ENCODE measurements around the genes ARPC1A and ZNF655.

DNA sequence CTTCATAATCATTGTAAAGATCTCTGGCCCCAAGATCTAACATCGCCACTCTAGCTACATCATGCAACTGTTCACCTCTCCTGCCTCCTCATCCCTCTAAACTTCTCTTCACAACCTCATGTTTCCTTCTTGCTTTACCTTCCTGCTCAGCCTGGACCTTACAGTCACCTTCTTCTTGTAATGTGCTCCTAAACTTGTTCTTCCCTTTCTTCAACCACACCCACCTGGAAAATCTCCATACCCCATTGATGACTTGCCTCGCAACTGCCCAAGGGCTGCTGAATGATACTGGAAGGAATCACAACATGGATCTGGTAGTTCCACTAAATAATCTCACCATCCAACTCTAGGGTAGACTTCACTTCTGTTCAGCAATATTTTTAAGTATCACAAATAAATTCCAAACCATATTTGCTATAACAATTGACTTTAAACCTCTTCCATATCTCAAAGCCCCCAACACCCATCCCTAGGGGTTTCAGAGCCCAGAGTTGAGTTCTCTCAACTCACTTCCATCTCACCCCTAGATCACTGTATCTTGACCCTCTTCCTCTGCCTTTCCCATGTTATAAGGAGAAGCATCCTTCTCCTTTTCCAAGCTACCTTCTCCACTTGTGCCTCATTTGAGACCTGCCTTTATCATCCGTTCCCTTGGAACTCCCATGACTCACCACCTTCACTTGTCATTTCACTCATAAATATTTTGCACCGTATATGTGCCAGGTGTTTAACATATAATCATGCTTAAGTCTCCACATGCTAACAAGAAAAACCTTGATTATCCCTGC is 33.1 kb upstream of the ASNS start:
- PRO-cap: no peak

GRCh38 chr7:98186802-98187374 is 24.4 kb upstream of the BHLHA15 start:
- PRO-cap: no peak

DNA sequence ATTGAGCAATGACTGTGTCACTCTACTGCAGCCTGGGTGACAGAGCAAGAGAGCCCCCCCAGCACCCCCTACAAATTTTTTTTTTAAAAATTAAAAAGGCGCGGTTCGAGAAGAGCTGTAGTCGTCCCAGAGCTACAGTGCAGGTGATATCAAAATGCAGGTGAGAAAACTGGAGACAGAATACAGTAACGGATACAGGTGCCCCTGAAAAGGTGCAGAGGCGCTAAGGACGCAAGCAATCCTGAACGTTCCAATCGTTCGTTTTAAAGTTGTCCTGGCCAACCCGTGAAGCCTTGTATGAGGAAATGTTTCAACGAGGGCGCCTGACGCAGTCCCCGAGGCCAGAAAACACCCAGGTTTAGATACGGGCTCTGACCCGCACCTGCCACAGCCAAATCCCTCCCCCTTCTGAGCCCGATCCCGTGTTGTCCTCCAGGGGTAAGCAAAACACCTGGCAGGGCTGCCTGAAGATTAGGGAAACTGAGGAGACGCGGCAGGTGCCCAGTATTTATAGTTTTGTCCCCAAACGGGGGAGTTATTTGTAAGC is 860 bp upstream of the BRI3 start:
- PRO-cap: bidirectional peak, plus-strand start at position 365 of the sequence, minus-strand start at position 265 of the sequence

DNA sequence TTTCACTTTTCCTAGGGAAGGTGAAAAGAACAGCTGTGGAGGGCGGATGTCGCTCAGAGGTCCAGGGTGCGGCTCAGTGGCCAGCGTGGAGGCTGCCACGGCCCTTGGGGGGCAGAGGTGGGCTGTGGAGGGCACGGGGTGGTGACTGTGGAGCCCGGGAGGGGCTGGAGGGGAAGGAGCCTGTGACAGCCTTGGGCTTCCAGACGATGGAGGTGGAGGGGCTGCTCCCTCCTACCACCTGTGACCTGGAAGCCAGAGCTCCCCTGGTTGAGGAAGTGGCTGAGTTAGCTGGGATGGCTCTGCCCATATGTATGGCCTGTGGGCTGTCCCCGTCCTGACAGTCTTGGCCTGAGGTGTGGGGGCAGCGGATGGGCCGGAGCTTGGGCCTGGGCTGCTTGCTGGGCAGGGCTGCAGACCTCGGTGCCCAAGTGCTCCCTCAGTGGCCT is 3.7 kb downstream of the BRI3 start:
- PRO-cap: no peak

DNA sequence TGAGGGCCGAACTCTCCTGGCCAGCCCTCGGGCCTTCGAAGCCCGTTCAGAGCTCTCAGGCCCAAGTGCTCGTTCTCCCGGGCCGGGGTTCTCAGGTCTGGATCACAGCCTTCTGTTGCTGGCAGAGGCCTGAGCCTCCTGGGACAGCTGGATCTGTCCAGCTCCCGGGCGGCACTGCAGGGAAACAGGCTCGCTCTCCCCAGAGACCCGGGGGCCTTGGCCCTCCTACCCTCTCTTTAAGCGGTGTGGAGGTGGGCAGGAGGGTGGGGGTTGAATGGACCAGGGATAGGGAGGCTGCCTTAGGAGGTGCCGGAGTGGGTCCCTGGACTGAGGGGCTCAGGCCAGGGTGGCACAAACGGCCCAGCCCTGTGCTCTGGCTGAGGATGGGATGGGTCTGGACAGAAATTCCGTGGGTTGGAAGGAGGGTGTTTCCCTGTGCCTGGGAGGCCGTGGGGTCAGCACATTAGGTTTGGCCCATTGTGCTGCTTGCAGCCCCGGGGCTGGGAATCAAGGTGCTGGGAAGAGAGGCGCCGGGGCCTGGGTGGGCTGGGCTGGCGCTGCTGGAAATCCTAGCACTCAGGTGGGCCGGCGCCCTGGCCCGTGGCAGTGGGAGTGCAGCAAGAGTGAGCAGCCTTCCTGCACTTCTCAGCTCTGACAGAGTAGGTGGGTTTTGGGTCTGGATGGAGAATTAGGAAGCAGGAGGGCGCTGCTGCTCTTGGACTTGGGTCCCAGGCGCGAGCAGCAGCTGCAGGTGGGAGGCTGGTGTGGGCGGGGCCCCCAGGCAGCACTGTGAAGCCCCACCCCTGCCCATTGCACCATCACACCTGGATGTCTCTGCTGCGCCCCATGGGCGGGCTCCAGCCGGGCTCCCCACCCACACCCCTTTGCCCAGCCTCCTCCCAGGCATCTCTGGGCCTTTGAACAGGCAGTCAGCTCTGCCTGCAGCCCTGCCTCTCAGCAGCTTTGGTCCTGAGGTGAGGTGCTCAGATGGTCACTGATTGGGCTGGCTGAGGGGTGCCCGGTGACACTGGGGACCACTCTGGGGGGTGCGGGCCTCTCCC is 5.8 kb downstream of the BRI3 start:
- PRO-cap: no peak

GRCh38 chr7:98328890-98329943 is 47.7 kb downstream of the BRI3 start:
- PRO-cap: no peak

DNA sequence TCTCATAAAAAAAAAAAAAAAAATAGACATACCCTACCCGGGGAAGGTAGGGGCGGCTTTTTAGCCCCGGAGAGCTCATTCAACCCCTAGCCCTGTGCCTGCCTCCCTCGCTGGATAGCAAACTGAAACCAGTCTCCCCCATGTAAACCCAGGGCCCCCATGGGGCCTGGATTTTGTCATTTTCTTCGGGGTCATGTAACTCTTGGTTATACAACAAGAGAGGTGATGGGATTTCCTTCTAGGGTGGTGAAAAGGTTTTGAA is 18.8 kb upstream of the BAIAP2L1 start:
- PRO-cap: no peak

DNA sequence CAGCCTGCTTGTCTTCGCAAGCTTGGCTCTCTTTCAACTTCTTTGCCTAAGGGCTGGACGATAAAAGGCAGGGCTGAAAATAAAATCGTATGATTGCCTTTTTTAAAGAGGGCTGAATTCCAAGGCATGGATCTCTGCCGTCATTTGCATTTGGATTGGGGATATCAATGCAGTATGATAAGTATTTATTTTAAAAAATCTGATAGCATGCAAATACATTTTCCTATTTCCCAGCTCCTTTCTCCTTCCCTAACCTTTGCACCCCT is 80.5 kb downstream of the NPTX2 start:
- PRO-cap: no peak

GRCh38 chr7:98822465-98822860 is 47.4 kb downstream of the TMEM130 start:
- PRO-cap: no peak

DNA sequence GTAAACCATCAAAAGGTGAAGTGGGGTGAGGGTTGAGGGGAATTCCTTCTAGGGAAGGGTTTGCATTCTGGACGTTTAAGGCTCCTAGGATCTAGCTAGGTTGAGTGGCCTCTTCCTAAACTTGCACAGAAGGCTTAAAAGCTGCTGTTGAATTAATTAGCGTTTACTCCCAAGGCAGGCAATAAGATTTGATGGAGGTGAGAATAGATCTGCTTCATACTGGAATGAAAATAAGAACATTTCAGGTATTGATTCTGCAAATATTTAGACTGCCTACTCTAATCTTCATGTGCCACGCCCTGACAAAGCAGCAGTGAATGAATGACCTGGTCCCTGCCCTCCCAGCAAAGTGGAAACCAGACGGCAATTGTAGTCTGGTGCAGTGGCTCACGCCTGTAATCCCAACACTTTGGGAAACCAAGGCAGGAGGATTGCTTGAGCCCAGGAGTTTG is 11.4 kb upstream of the KPNA7 start:
- PRO-cap: no peak

DNA sequence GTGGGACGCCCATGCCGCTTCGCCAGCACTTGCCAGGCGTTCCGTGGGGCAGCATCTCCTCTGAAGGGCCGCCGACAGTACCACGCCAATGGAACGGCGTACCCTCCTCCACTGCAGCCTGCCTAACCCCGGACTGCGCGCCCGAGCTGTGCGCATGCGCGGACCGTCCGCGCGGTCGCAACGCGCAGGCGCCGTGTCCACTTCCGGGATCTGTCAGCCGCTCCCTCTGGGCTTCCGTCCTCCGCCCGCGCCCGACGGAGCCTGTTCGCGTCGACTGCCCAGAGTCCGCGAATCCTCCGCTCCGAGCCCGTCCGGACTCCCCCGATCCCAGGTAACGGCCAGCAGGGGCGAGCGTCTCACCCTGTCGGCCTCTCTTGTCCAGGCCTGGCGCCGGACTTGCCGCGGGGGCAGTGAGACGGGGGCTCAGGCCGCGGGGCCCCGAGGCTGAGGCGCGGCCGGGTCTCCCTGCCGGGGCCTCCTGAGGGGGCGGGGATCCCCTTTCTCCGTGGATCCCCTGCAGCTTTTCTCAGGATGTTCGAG is at the start of gene ARPC1A:
ARPC1A (plus strand) TSS at position 225 of the 540 bp plus-strand sequence.
- PRO-cap: bidirectional peak, plus-strand start at position 237 of the sequence, minus-strand start at position 120 of the sequence

GRCh38 chr7:99380937-99381501 is 6.5 kb downstream of the ARPC1B start:
- PRO-cap: bidirectional peak, plus-strand start at chr7:99381203, minus-strand start at chr7:99381032

DNA sequence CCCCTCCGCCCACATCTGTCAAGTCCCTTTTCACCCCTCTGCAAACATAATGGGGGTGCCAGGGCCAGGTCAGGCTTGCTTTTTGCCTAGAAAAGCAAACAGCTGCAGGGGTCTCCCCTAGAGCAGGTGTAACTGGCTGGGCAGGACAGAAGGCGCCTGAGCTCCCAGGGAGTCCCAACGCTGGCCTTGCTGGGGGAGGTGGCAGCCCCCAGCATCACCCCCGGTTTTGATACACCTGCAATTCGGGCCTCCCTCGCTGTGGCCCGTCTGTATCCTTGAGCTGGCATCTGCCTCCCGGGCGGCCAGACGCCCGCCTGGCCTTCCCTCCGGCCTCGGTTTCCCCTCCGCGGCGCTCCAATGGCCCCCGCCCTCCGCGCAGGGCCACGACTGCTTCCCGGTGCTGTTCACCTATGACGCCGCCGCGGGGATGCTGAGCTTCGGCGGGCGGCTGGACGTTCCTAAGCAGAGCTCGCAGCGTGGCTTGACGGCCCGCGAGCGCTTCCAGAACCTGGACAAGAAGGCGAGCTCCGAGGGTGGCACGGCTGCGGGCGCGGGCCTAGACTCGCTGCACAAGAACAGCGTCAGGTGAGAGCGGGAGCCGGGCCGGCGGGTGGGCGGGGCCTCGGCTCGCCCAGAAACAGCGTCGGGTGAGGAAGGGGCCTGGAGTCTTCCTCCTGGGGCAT is 16.0 kb downstream of the PDAP1 start:
- PRO-cap: no peak

DNA sequence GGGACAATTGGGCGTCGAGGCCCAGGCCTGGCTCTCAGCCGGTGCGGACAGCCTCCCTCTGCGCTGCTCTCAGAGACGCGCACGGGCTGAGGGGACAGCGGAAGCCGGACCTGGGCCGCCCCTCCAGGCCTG is 152 bp downstream of the PDAP1 start:
- PRO-cap: no peak

GRCh38 chr7:99457563-99458638 is 8.1 kb downstream of the ATP5MF start:
- PRO-cap: no peak

GRCh38 chr7:99469233-99469927 is 3.3 kb upstream of the ZNF789 start:
- PRO-cap: no peak

DNA sequence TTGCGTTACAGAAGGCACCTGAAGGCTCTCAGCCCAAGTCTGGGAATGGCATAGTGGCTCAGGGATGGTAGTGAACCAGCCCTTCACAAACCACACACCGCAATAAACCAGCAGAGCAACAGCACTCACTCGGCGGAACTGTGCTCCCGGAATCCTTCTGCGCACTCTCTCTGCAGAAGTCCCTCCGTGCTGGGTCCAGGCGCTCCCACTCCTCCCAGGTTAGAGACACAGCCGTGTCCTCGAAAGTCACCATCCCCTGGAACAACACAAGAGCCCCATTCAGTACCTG is 1.6 kb downstream of the ZNF394 start:
- PRO-cap: no peak

DNA sequence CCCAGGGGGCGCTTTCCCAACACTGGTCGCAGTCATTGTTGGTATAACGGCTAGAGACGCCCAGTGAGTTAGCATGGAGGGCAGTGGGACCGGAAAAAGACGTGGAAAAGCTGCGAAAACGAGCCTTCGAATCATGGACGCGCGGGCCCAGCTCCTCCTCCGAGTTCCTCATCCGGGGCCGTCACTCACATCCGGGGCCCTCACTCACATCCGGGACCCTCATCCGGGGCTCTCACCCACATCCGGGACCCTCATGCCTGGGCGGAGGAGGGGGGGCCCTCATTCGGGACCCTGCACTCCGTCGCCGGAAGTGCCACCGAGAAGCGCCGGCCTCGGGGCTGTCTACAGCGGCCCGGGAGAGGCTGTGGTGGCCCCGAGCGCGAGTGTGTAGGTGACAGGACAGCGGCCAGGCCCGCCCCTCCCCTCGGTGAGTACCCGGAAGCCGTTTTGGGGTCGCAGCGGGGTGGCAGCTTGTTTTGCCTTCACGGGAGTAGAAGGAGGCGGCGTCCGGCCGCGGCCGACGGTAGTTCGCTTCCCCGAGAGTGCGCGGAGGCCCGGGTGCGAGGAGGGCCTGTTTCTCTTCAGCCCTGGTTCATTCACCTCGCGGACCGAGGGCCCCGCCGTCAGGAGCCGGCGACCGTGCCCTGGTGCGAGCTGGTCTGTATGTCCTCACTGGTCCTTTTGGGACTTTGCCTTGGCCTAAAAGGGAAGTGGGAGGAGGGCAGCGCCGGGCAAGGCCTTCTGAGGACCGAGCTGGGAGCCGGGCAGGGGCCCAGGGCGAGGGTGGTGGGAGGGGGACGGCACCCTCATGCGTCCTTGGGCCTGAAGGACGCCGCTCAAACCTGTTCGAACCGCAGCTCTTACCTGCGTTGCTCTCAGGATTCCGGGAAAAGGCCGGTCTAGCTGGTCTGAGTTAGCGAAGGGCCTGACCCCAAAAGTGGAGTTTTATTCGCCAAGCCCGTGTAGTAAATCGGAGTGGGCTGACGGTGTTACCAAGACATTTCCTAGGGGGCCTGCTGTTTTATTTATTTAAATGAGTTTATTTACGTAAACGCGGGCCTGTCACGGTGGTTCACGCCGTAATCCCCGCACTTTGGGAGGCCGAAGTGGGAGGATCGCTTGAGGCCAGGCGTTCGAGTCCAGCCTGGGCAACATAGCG is at the start of gene ZNF655:
ZNF655 (plus strand) TSS at position 282 of the 1,159 bp plus-strand sequence.
- PRO-cap: bidirectional peak, plus-strand start at position 296 of the sequence, minus-strand start at position 183 of the sequence; bidirectional peak, plus-strand start at position 493 of the sequence, minus-strand start at position 683 of the sequence

- PRO-cap: no peak
These were observed 7.6 kb downstream of the ZNF655 start for GRCh38 chr7:99565681-99566833.

DNA sequence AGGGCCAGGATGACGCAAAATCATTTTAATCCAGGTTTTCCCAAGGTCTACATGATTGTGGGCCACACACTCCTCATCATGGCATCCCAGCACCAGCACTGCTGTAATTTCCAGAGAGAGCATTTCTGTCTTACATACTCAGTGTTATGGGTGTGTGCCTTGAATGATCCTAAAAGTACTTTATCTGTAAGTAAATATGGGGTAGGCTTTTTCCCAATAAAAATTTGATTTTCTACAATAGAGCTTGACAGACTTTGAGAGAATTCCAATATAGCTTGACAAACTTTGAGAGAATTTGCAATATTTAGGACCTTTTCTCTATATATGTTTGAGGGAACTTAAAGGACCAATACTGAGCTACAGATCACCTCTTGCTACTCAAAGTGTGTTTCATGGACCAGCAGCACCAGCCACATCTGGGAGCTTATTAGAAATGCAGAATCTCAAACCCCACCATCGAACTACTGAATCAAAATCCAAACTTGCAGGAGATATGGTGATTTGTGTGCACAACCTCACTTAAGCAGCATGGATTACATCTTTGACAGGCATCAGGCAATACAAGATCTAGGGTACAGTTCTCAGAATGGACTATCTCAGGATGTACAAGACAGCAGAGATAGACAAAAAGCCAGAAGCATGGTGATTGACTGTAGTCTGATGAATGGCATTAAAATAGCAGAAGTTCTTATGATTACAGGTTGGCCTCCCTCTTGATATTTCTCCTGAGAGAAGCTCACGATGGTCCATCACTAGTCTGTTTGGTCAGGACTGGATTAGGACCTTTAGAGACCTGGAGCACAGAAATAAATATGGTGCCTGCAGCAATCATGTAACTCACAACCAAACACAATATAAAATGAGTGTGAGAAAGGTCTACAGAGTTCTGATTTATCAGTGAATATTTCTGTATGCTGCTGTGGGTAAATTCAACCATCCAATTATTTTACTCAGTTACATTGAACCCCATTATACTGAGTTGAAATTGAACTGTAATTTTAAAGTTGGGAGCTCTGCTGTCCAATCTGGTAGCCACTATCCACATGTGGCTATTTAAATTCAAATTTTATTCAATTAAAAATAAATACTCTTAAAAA is 18.6 kb downstream of the CYP3A5 start:
- PRO-cap: no peak

Data from sternocleidomastoid (tissue), 1 donor.